Uterus (tissue), 7 donors: ENCODE measurements around the genes WWTR1 and SERP1.

DNA sequence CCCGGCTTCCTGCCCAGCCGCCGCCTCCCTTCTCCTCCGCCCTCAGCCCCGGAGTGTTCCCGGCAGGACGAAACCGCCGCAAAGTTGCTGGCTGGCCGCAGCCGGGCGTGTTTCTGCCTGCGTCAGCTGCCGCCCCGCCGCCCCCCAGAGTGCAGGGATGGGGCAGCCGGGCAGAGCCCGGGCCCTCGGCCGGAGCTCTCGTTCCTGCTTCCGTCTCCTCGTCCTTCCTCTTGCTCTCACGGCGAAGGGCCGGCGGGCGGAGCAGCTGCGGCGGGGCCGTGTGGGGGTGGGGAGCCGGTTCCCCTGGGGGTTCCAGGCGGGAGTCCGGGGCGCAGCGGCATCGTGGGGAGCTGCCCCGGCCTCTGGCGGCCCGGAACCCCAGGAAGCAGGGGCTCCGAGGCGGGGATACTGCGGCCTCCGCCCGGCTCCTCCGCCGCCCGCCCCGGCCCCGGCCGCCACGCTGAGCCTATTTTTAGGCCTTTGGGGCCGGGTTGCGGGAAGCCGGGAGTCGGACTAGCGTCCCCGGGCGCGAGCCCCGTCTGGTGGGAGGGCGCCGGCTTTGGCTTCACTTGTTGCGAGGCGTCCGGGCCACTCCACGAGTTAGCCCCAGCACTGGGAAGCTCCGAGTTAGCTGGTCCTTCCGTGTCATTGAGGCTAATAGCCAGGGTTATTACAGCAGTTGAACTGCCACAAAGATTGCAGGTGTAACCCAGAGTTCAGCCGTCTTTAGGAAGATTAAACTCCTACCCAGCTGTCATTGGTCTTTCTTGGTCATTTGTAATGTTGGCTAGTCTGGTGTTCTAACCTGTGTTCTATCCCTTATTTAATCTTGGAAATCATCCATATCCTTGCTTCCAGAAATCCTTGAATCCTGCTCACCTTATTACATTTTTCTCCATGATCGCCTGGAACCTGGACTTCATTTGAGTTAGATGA is 613 bp downstream of the GYG1 start:
- PRO-cap, 4 experiments = peak in 4 of 4 experiments; most common plus-strand start position 165 of the sequence (in 2); most common minus-strand start position 240 of the sequence (in 3)
- RAMPAGE, long total RNA, 2 experiments = no peak in any of the 2 experiments
- RRBS = 2% methylated on average over 33 of the region's 71 CpGs

- PRO-cap, 4 experiments = no peak in any of the 4 experiments
- RAMPAGE, long total RNA, 2 experiments = no peak in any of the 2 experiments
- RRBS = no CpG with 5 or more reads among the region's 1 CpG
These were observed 6.3 kb downstream of the GYG1 start for GRCh38 chr3:148997607-148998135.

GRCh38 chr3:149277552-149277907 is 55.9 kb upstream of the CP start:
- PRO-cap, 4 experiments = no peak in any of the 4 experiments
- RAMPAGE, long total RNA, 2 experiments = no peak in any of the 2 experiments

GRCh38 chr3:149437721-149438182 is 36.7 kb upstream of the TM4SF4 start:
- PRO-cap, 4 experiments = no peak in any of the 4 experiments
- RAMPAGE, long total RNA, 2 experiments = no peak in any of the 2 experiments
- RRBS = no CpG with 5 or more reads among the region's 1 CpG

DNA sequence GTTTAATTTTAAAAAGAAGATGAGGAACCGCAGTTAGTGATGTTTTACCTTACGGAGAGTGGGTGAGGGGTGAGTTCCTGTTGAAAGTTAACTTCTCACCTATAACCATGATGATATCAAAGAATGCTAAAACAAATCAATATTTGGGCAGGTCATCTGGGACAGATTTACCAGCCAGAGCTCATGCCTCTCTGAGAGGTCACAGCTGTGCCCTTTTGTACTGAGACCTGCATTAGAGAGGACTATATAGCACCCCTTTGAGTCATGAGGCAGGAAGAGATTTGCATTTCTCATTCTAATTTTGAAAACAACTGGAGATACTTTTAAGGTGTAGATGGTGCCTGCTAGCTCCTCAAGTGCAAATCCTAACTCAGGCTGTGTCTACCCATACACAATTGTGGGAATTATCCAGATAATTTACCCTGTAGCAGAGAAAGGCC is 6.0 kb upstream of the TM4SF4 start:
- PRO-cap, 4 experiments = no peak in any of the 4 experiments
- RAMPAGE, long total RNA, 2 experiments = no peak in any of the 2 experiments
- RRBS = no CpG with 5 or more reads among the region's 2 CpGs

GRCh38 chr3:149554058-149554584 is 79.6 kb downstream of the TM4SF4 start:
- PRO-cap, 4 experiments = no peak in any of the 4 experiments
- RAMPAGE, long total RNA, 2 experiments = no peak in any of the 2 experiments
- RRBS = 0% methylated on average over 1 of the region's 4 CpGs

GRCh38 chr3:149593259-149593714 is 64.5 kb downstream of the WWTR1 start:
- PRO-cap, 4 experiments = no peak in any of the 4 experiments
- RAMPAGE, long total RNA, 2 experiments = no peak in any of the 2 experiments
- RRBS = no CpG with 5 or more reads among the region's 5 CpGs

DNA sequence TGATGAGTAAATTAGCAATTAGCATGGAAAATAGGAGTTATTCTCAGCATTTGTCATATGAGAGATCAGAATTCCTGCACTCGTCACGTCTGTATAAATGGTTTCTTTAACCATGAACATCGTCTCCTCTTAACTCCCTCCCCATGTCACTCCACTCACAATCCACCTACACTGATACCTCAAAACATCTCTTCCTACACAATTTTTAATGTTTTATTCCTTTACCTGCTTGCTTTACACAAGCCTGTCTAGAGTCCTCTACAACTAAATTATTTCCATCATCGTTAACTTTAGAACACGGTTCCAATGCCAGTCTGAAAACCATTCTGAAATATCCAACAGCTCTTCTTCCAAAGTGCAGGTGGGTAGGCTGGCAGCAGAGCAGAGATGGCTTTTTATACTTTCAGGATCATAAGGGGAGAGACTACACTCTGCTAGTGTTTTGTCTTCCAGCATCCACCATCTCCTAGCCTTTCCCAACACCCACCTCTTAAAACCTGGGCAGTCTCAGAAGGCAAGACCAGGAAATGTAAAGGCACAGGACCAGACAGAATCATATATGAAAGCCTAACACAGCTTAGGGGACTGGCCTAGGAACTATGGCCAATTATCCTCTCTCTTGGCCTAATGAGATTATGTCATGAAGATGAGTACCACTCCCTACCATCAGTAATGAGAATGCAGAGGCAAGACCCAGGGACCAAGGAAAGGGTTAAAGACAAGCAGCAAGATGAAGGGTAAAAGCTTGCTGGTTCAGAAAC is 45.0 kb downstream of the WWTR1 start:
- PRO-cap, 4 experiments = no peak in any of the 4 experiments
- RAMPAGE, long total RNA, 2 experiments = no peak in any of the 2 experiments
- RRBS = no CpG with 5 or more reads among the region's 5 CpGs

GRCh38 chr3:149618490-149619384 is 39.1 kb downstream of the WWTR1 start:
- PRO-cap, 4 experiments = no peak in any of the 4 experiments
- RAMPAGE, long total RNA, 2 experiments = no peak in any of the 2 experiments
- RRBS = no CpG with 5 or more reads among the region's 11 CpGs

GRCh38 chr3:149626160-149626874 is 31.5 kb downstream of the WWTR1 start:
- PRO-cap, 4 experiments = no peak in any of the 4 experiments
- RAMPAGE, long total RNA, 2 experiments = start-site peak on the minus strand in 1 of 2 experiments, at chr3:149626121-149626609 at its widest, 5 to 6 reads per replicate
- RRBS = no CpG with 5 or more reads among the region's 7 CpGs

DNA sequence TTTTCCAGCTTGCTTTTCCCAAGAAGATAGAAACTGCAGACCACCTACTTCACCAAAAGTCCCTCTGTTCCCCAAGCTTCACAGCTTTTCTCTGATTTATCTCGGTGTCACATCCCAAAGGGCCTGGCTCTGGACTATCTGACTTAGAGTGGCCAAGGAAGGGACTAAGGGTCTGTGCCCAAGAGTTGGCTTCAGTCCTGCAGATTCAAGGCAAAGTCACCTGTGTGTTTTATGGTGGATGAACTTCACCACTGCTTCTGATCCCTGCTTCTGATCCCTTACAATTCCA is 1.5 kb downstream of the WWTR1 start:
- PRO-cap, 4 experiments = peak in 2 of 4 experiments; most common plus-strand start position 146 of the sequence (in 1); most common minus-strand start position 139 of the sequence (in 1)
- RAMPAGE, long total RNA, 2 experiments = no peak in any of the 2 experiments
- RRBS = no CpG with 5 or more reads among the region's 1 CpG

GRCh38 chr3:149657384-149657650 is 508 bp downstream of the WWTR1 start:
- PRO-cap, 4 experiments = peak in 4 of 4 experiments; most common plus-strand start chr3:149657560 (in 2); most common minus-strand start chr3:149657473 (in 2)
- RAMPAGE, long total RNA, 2 experiments = no peak in any of the 2 experiments
- RRBS = no CpG with 5 or more reads among the region's 10 CpGs

- PRO-cap, 4 experiments = peak in 4 of 4 experiments; most common plus-strand start chr3:149657760 (in 3); most common minus-strand start chr3:149658025 (in 4)
- RAMPAGE, long total RNA, 2 experiments = start-site peak on the minus strand in 1 of 2 experiments, at chr3:149658002-149658025 at its widest, 170 reads per replicate
- RRBS = 4% methylated on average over 2 of the region's 47 CpGs
These were observed at the start of gene WWTR1 for GRCh38 chr3:149657651-149658236. Gene WWTR1, minus strand, starts transcription at chr3:149658025.

GRCh38 chr3:149949837-149950465 is 20.7 kb downstream of the PFN2 start:
- PRO-cap, 4 experiments = no peak in any of the 4 experiments
- RAMPAGE, long total RNA, 2 experiments = no peak in any of the 2 experiments
- RRBS = no CpG with 5 or more reads among the region's 4 CpGs

- PRO-cap, 4 experiments = no peak in any of the 4 experiments
- RAMPAGE, long total RNA, 2 experiments = no peak in any of the 2 experiments
- RRBS = no CpG with 5 or more reads among the region's 5 CpGs
These were observed 153.7 kb upstream of the TSC22D2 start for GRCh38 chr3:150254303-150254890.

GRCh38 chr3:150409507-150410526 is 1.7 kb downstream of the TSC22D2 start:
- PRO-cap, 4 experiments = peak in 4 of 4 experiments; most common plus-strand start chr3:150410172 (in 4); most common minus-strand start chr3:150410076 (in 4)
- RAMPAGE, long total RNA, 2 experiments = start-site peak on the plus strand in 1 of 2 experiments, at chr3:150409573-150409602 at its widest, 10 reads per replicate
- RRBS = 1% methylated on average over 52 of the region's 93 CpGs

GRCh38 chr3:150458655-150459324 is 50.7 kb downstream of the TSC22D2 start:
- PRO-cap, 4 experiments = no peak in any of the 4 experiments
- RAMPAGE, long total RNA, 2 experiments = start-site peak on the plus strand in 1 of 2 experiments, at chr3:150458771-150458827 at its widest, 7 reads per replicate
- RRBS = no CpG with 5 or more reads among the region's 5 CpGs

GRCh38 chr3:150545935-150546576 is at the start of gene SERP1:
Gene SERP1, minus strand, starts transcription at chr3:150546496.
- PRO-cap, 4 experiments = peak in 4 of 4 experiments; most common plus-strand start chr3:150546050 (in 2); most common minus-strand start chr3:150546501 (in 3)
- RAMPAGE, long total RNA, 2 experiments = start-site peak on the minus strand in 1 of 2 experiments, at chr3:150546220-150546530 at its widest, 18 to 46 reads per replicate
- RRBS = 2% methylated on average over 28 of the region's 85 CpGs

DNA sequence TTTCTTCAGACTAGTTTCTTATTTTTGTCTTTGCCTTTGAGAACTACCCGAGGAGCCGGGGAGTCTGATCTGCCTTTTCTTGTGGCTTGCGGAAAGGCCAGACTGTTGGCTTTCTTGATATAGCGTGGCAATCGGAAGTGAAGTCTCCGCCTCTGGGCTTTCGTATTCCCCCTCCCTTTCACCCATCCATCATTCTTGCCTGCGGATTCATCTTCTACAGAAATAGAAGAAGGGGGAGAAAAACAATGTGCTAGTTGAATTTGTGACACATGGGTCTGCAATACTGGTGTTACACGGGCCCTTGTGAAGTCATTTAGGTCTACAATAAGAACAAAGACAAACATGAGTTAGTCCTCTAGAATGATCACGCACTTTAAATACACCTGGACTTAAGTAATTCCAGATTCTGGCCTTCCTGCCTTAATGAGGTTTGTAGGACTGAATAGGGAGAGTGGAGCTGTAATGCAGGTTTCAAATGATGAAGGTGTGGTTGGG is 319 bp downstream of the EIF2A start:
- PRO-cap, 4 experiments = peak in 1 of 4 experiments; most common plus-strand start position 192 of the sequence (in 1); most common minus-strand start position 90 of the sequence (in 1)
- RAMPAGE, long total RNA, 2 experiments = no peak in any of the 2 experiments
- RRBS = 0% methylated on average over 2 of the region's 10 CpGs

DNA sequence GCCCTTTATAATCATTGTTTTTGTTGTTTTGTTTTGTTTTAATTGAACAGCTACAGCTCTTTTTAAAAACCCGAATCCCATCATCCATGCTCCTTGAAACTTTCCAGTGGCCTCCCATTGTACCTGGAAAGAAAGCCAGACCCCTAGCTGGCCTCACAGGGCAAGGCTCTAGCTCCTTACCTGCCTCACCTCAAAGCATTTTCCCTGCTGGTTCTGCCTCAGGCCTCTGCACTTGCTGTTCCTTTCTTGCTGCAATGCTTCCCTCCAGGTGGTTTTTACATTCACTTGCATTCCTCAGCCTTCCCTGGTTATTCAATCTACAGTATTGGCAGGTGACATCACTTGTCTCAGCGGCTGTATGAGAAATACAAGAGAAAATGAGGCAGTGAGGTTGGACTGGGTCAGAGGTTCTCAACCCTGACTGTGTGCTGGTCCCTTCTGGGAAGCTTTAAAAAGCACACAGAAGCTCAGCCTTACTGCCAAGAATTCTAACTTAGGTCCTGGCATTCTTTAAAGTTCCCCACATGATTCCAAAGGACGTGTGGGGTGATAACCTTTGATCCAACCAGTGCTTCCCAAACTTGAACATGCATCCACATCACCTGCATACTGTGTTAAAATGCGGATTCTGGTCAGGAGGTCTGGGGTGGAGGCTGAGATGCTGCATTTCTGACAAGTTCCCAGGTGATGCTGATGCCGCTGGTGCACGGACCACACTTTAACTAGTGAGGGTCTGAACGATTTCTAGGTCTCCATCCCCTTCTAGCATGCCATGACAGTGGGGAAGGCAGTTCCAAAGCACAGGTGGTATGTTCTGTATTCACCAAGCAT is 26.6 kb downstream of the SIAH2 start:
- PRO-cap, 4 experiments = no peak in any of the 4 experiments
- RAMPAGE, long total RNA, 2 experiments = no peak in any of the 2 experiments
- RRBS = no CpG with 5 or more reads among the region's 7 CpGs